Left common carotid artery plus branches (tissue), 1 donor: ENCODE results near the genes BYSL, TAF8, C6orf132 and BICRAL.

GRCh38 chr6:41858534-41858959 lies 36.6 kb downstream of the USP49 start:
- PRO-cap: no peak

GRCh38 chr6:41921060-41921895 lies at the start of gene BYSL:
TSS of gene BYSL (plus strand) at chr6:41921499.
- PRO-cap: unidirectional peak, minus-strand start at chr6:41921114

- PRO-cap: unidirectional peak, plus-strand start at chr6:42050566
Observed at GRCh38 chr6:42049763-42051234, at the start of gene TAF8. TSS of gene TAF8 (plus strand) at chr6:42050524.

GRCh38 chr6:42099097-42099525 lies 43.3 kb downstream of the C6orf132 start:
- PRO-cap: no peak

GRCh38 chr6:42142061-42143160 lies at the start of gene C6orf132:
TSS of gene C6orf132 (minus strand) at chr6:42142620.
- PRO-cap: no peak

GRCh38 chr6:42316475-42317268 lies 99.0 kb upstream of the MRPS10 start:
- PRO-cap: no peak

- PRO-cap: no peak
Observed at GRCh38 chr6:42405012-42405368, 46.7 kb downstream of the TRERF1 start.

GRCh38 chr6:42450069-42450740 lies 1.5 kb downstream of the TRERF1 start:
- PRO-cap: no peak

- PRO-cap: no peak
Observed at GRCh38 chr6:42548027-42548561, 15.7 kb upstream of the UBR2 start.

DNA sequence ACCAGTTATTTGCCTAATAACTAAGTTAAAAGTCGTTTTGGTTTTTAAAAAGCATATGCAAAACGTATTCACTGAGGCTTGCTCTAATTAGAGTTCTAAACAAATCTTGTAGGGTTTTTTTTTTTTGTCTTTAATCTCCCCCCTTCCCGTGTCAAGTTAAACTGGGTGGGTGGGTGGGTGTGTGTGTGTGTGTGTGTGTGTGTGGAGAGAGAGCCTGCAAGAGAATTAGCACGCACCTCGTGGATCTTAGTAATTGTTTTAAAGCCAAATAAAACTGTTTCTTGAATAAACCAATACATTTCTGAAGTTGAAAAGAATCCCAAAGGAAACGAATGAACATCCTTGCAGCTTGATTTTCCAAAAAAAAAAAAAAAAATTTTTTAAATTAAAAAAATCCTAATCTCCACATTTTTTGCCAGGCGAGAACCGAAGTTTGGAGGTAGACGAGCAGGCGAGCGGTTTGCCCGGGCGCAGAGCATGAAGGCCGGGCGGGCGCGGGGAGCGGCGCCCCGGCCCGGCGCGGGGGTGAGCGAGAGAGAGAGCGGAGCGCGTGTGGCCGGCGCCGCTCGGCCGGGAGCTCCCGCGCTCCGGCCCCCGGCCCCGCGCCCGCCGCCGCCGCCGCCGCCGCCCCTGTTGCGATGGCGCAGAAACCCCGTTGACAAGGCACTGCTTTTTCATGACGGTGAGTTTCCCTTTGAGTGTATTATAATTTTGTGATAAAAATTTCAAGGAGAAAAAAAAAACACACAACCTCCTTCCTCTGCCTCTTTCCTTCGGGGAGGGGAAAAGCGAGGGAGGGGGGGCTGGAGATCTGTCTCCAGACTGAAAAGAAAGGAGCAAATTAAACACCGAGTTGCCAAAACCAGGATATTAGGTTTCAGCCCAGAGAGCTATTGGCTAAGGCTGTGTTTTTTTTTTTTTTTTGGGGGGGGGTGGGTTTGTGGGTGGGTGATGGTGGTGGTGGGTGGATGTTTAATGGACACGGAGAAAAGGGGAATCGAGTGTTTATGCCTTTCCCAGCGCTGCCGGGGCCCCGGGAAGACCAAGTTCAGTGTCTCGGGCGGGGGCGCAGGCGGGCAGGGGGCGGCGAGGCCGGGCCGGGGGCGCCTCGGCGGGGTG lies at the start of gene BICRAL:
TSS of gene BICRAL (plus strand) at position 633 of the 1,119 bp plus-strand sequence.
- PRO-cap: bidirectional peak, plus-strand start at position 532 of the sequence, minus-strand start at position 623 of the sequence

DNA sequence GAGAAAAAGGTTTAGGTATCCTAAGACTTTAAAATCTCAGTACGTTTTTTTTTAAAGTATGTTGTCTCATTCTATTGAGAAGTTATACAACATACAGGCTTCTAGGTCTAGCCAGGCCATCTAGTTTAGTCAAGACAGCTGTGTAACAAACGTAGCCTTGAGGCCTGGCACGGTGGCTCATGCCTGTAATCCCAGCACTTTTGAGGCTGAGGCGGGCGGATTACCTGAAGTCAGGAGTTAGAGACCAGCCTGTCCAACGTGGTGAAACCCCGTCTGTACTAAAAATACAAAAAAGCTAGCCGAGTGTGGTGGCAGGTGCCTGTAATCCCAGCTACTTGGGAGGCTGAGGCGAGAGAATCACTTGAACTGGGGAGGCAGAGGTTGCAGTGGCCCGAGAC lies 3.3 kb downstream of the BICRAL start:
- PRO-cap: no peak

DNA sequence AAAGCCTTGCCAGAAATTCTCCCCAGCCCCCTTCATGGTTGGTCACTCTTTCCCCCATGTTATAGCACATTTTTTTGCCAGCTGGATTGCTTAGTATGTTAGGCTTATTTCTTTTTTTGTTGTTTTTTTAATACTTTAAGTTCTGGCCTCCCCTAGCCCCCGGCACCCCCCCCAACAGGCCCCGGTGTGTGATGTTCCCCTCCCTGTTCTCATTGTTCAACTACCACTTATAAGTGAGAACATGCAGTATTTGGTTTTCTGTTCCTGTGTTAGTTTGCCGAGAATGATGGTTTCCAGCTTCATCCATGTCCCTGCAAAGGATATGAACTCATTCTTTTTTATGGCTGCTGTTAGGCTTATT lies 27.1 kb downstream of the BICRAL start:
- PRO-cap: no peak

- PRO-cap: no peak
Observed at GRCh38 chr6:43024388-43025370, 3.3 kb downstream of the RRP36 start.

- PRO-cap: no peak
Observed at GRCh38 chr6:43029697-43030517, 8.5 kb downstream of the RRP36 start.

- PRO-cap: no peak
Observed at GRCh38 chr6:43038180-43038978, 15.3 kb downstream of the CUL7 start.

DNA sequence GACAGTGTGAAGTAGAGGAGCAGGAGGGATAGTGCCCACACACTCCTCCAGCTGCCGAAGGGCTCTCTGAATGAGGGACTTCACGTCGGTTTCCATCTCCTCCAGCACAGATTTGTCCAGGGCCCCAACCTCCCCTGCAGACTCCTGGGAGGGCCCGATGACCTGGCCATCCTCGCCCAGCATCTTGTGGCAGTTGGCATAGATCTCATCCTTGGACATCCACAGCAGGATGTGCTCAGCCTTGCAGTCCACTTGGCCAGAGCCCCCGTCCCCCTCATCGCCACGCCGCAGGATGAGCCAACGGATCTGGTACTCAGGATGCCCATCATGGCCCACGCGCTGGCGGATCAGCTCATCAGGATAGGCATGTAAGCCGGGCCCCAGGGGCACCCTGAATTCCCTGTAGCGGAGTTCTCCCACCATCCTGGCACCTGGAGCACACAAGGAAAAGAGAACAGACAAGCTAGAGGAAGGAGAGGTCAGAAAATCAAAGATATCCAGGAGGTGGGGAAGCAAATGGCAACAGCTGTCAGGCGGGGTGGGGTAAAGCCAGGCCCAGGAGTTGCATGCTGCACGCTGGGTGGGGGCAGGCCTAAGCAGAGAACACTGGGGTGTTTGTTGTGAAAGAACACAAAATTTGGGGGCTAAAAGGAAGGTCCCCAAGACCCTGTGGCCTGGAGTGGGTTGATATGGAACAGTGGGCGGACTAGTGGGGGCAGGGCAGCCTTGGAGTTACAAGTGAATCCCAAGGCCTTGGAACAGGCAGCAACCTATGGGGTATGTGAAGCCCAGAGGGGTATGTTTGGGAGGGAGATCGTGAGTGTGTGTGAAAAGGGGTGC lies 1.1 kb downstream of the CUL7 start:
- PRO-cap: no peak

- PRO-cap: no peak
Observed at GRCh38 chr6:43055664-43056452, 2.2 kb upstream of the CUL7 start.

DNA sequence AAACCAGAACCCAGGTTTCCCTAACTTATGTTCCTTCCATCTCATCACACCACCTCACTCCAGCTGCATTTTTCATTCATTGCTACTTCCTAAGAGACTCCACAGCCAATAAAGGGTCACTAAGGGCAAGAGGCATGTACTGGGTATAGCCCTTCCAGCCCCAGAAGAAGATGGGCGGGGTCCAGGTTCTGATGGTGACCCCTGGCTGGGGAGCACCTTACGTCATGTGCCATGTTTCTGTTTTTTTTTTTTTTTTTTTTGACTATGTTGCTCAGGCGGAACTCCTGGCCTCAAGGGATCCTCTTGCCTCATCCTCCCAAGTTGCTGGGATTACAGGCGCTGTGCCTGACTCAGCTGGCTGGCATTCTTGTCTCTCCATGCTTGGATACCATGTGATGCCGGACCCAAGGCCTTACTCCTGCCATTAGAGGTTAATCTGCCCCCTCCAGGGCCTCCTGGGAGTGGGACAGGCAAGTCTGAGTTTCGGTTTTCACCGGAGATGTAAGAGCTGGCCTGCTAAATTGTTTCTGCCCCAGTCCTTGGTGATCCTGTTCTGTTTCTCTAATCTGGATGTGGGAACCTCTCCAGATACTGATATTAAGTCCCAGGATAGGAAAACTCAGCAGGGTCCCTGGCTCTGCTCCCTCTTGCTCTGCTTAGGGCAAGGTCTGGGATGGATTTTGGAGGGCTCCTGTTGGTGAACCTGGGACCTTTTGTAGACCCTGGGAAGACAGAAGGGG lies 44.9 kb downstream of the PTK7 start:
- PRO-cap: no peak

GRCh38 chr6:43171744-43172080 lies 643 bp downstream of the SRF start:
- PRO-cap: bidirectional peak, plus-strand start at chr6:43171894, minus-strand start at chr6:43171882

DNA sequence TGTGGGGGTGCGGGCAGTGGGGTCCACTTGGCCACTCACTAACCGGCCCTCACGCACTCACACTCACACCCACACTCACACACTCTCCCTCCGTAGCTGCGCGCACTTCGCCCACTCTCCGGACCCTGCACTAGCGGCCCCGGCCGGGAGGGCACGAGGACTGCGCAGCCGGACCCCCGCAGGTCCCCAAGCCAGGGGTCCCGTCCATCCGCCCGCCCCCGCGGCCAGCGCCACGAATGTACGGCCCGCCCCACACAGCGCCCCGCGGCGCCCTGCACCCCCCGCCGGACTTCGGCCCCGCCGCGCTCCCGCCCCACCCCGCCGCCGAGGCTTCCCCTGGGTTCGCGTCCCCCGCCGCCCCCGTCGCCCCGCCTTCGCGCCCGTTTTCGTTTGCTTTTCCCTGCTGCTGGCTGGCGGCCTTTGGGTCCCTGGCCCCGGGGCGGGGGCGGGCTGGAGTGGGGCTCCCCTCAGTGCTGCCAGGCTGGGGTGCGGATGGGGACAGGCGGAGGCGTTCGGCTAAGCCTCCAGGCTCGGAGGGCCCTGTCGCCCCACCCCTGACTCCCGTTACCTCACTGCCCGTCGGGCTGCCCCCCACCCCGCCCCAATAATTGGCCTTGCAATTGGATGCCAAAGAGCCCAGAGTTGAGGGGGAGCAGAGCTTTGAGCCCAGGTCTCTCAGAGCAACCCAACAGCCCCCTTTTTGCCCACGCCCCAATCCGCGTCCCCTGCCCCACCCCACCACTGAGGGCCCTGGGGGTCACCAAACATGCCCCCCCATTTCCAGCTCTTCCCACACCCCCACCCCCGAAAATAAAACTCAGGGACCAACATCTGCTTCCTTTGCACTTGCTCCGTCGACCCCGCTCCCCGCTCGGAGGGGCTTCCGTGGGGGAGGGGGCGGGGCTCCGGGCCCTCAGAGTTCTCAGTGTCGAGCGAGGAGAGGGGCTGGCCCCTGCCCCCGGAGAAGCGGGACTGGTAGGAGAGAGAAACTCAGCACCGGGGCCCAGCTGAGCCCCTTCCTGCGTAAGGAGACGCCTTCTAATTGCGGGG lies 22.7 kb upstream of the SLC22A7 start:
- PRO-cap: no peak